CD14-positive monocyte (primary cell): Measurements from ENCODE around the gene STK17A.

DNA sequence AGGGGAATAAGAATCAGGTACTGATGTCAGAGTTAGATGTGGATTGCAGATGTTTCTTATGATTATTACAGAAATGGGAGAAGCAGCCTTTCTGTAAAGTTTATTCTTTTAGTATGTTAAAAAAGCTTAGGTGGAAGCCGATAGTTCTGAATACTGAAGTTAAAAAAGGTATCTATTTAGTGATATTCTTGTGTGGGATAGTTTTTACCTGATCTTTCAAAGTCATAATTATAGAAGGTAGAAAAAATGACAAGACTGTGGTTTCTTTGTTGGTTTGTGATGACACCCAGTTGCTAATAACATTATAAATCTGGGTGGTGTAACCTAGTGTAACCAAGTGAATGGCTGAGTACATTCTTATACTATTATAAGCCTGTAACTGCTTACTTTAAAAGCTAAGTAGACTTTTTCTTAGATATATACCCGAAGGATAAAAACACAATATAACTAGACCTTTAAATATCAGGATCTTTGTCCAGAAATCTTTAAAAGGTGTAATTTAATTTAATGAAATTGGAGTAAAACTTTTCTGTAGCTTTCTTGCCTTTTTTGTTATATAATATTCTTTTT lies 2.3 kb downstream of the CDK13 start:
- CAGE, long polyA plus RNA = no peak

- CAGE, long polyA plus RNA = no peak
These were observed 21.8 kb downstream of the CDK13 start for GRCh38 chr7:39971901-39972178.

DNA sequence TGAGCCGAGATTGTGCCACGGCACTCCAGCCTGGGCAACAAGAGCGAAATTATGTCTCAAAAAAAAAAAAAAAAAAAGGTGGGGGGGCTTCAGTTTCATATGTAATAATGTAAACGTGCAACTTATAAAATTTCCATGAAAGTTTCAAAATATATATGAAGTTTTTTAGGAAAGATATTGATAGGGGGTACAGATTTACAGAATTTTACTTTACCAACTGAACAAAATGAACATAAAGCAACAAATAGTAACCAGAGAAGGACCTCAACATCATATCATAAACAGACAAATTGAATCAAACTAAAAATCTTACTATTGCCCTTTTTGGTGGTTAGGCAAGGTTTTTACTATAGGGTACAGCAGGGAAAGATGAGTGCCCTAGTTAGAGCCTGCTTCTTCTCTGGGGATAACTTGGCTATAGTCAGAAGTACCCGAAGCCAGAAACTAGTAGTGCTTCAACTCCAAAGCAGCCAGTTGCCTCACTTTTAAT lies 70.2 kb downstream of the MPLKIP start:
- CAGE, long polyA plus RNA = no peak

DNA sequence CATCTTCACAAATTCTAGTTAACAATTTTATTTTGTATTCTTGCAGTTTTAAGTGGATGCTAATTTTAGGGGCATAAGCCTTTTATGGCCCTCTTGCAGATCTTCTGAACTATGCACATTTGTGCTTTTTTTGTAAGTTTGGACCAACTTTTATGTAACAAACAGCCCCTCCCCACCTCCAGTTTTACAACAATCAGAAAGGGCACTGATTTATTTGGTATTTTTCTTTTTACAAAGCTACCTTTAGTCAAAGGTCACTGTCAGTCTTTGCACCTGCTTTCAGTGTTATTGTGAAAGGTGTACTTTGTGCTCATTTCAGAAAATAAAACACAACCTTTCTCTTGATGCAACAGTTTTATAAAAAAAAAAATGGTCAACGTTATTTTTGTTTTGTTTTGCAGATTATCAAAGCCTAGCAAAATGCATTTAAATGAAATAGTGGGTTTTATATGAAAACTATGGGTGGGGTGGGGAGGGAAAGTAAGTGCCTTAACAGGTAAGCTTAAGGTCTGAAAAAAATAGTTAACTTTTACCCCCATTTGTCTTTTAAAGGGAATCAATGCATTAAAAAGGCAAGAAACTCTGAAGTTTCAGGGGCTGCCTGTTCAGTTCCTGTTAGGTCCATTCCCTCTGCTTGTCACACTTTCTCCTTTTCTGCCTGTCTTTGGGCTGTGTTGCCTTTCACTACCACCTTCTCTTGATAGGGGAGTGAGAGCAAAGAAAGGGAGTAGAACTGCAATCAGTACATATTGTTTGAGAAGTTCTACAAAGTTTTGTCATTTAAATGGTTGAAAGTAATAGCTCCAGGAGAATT lies 39.0 kb downstream of the MPLKIP start:
- CAGE, long polyA plus RNA = no peak

DNA sequence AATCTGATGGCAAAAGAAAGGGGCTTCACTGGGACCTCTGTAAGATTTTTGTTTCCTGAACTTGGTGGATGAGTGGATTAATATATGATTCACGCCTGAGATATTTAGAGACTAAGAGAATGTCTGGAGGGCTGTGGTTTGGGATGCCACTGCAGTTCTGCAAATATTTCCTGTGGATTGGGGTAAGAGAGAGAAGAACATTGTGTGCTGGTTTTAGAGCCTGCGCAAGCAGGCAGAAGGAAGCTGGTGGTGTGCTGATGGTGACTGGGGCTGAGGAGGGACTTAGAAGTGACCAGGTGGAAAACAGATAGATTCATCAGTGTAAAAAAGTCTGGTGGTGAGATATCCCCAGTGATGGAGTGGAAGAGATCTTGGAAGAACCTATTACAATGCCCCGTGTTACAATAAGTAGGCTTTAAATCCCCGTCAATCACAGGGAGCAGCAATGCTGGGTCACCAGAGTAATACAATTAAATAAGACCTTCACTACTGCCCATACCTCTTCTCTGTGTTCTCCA lies 87.1 kb downstream of the SUGCT start:
- CAGE, long polyA plus RNA = no peak

DNA sequence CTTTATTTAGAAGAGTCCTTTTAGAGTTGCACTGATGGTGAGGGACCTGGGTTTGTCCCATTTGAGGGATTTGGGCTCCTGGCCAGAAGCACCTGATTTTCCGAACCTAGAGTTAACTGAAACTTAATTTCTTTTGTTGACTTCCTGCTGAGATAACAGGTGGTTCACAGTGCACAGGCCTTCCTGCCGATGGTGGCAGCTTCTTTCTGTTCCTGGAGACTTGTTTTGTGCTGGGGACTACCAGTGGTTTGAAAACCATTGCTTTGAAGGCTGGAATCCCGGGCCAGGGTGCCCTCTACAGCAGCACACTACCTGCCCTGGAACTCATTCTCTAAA lies 99.3 kb downstream of the SUGCT start:
- CAGE, long polyA plus RNA = no peak

DNA sequence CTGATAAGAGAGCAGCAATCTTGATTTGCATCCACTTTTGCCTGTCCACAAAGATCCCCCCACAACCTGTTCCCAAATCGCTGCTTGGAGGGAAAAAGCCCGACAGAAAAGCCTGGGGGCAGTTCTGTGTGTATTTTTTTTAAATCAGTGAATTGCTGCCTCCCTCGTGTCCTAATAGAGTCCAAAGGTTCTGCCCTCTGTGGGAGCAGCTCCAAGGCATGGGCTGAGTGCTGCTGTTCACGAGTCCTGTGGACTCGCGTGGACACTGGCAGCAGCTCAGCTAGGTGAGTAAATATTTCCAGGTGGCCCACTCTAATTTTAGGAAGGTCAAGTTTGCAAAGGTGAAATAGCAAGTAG lies 6.0 kb upstream of the INHBA start:
- CAGE, long polyA plus RNA = no peak

GRCh38 chr7:41822044-41822812 lies 119.3 kb upstream of the INHBA start:
- CAGE, long polyA plus RNA = no peak

DNA sequence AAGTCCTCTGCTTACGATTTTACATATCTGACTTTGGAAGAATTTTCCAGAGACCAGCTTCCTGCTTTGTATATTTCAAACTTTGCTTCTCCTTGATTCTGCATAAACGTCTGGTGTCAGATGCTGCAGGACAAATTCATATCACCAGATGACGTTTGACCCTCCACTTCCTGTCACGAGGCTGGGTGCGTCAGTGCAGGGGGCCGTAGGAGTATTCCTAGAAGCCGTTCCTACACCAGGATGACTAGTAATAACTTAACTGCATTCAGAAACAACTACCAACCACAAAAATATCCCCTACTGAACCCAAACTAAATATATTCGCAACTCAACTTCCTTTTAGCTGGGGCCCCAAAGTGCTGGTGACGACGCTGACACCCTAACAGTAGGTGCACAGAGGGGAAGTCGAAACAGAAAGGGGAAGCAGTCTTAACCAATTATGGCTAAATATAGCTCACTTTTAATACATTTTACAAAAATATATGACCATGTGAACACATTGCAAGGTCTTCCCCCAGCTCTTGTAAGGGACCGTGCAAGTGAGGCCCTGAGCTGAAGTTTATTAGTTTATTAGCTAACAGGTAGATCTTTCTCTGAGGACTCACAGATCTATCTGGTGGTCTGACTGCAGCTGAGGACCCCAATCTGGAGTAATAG lies 178.8 kb upstream of the INHBA start:
- CAGE, long polyA plus RNA = no peak

DNA sequence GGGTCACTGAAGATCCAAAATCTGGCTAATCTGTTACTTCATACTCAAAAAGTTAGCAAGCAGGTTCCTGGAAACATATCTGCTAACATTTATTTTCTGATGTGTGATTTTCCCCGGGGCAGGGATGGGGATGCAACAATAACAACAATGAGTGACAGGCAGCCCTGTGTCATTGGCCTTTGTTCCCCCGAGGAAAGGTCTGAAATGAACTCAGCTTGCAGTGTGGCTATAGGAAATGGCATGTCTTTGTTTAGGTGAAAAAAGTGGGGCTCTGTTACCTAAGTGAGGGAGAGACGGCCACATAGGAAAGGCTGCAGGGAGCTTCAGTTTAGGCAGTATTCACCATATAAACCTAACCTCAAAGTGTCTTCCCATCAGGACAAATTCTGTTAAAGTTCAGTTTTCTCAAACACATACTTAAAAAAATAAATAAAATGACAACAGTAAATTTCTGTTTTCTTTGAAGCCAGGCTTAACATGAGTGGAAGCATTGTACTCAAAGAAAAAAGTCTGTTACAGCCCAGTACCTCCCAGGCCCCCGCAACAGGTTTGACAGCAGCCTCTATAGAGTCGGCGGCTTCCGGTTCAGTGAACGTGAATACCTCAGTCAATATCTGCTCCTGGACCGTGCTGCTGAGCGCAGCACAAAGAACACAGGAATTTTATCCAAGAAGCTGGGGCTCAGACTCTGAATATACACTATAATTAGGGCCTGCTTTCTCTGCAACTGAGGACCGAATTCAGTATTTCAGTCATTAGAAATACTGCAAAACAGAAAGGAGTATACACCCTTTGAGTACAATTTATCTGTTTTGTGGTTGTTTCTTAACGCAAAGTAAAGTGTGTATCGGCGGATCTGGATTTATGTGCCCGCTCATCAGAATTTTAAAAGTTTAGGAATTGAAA lies 168.3 kb downstream of the GLI3 start:
- CAGE, long polyA plus RNA = no peak

DNA sequence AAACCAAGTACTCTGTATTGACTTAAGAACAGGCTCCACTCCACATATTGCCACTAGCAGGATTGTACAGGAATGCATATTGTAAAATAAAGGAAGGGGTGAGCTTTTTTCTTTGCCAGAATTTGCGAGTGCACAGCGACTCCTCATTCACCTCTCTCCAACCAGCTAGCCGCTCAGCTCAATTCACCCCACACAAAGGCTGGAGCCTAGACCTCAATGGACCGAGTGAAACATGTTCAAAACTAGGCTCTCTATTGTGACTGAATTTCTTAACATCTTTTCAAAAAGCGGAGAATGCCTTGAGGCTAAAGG lies 84.3 kb downstream of the GLI3 start:
- CAGE, long polyA plus RNA = no peak

GRCh38 chr7:42227359-42227842 lies 9.6 kb downstream of the GLI3 start:
- CAGE, long polyA plus RNA = no peak

DNA sequence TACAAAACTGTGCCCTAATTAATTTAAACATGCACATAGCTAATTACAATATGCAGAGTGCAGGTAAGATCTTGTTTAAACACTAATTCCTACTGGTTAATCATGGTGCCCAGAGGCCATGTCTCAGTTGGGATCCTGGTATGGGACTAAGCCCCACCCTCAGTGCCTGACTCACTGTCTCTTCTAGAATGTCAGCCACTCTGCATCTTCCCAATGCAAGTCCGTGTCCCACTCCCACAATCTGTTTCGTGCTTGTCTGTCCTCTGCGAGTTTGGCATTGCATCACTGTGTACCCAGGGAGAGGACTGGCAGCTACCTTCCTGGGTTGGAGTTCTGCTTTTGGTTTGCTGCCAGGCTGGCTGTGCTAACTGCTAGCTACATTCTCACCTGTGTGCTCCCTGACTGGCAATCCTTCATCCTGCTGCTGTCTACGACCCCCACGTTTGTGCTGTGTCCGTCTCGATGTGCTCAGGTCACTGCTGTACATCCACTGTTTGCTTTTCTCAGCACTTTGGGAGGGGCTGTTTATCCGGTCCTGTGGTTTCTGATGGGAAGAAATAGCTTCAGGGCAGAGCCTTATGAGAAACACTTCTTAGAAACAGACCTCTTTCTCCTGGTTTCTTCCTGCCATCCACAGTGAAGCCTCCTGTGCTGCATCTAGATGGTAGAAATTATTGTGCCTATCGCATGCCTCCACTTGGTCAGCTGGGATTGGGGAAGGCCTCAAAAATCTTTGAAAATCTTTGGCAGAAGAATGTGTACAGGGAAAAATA lies 56.1 kb upstream of the GLI3 start:
- CAGE, long polyA plus RNA = no peak

- CAGE, long polyA plus RNA = no peak
These were observed 23.2 kb downstream of the C7orf25 start for GRCh38 chr7:42888559-42889193.

DNA sequence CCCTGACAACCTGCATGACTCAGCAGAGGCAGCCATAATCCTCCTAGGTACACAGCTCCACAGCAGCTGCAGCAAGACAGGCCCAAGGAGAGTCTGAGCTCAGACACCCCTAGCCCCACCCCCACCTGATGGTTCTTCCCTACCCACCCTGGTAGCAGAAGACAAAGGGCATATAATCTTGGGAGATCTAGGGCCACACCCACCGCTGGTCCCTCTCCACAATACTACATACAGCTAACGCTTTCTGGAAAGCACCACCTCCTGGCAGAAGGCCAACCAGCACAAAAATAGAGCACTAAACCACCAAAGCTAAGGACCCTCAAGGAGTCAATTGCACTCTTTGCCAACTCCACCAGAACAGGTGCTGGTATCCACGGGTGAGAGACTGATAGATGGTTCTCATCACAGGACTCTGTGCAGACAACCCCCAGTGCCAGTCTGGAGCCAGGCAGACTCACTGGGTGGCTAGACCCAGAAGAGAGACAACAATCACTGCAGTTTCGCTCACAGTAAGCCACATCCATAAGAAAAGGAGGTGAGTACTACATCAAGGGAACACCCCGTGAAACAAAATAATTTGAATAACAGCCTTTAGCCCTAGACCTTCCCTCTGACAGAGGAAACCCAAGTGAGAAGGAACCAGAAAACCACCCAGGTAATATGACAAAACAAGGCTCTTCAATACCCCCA lies 18.2 kb downstream of the C7orf25 start:
- CAGE, long polyA plus RNA = no peak

GRCh38 chr7:42913409-42914025 lies 1.6 kb upstream of the C7orf25 start:
- CAGE, long polyA plus RNA = no peak

- CAGE, long polyA plus RNA = no peak
These were observed at the start of gene STK17A for GRCh38 chr7:43582688-43583277. Gene STK17A, plus strand, starts transcription at chr7:43583108.

GRCh38 chr7:43584033-43584669 lies 1.2 kb downstream of the STK17A start:
- CAGE, long polyA plus RNA = no peak

GRCh38 chr7:43615763-43616645 lies 33.1 kb downstream of the STK17A start:
- CAGE, long polyA plus RNA = no peak

DNA sequence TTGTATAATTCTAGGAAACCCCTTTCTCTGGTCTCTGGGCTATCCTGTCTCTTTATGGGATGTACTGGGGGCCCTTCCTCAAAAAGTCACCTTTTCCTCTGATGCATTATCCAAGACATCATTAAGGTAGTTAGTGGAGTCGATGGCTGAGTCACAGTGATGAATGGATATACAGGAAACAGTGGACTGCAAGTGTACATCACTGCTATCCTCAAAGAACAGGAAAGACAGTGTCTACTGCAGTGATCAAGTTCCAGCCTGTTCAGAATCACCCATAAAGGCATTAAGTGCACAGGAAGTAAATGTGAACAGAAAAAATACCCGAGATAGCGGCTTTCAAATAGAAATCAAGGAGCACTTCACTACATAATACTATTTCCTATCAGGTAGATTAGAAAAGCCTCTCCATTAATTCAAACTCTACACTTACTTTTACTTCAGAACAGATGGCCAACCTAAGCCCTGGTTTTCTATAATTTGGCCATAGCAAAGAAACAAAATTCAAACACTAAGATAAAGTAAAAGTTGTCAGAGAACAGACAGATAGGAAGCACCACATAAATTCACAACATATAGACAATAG lies 54.6 kb downstream of the STK17A start:
- CAGE, long polyA plus RNA = no peak